Bile duct (tissue), 1 donor: ENCODE measurements around the genes LCP2, GABRP and NPM1.

DNA sequence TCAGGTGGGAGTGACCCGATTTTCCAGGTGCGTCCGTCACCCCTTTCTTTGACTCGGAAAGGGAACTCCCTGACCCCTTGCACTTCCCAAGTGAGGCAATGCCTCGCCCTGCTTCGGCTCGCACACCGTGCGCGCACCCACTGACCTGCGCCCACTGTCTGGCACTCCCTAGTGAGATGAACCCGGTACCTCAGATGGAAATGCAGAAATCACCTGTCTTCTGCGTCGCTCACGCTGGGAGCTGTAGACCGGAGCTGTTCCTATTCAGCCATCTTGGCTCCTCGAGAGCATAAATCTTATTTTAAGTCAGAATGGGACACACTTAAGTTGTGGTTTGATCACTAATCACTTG is 12.7 kb downstream of the C5orf58 start:
- PRO-cap, result no peak

- PRO-cap, result no peak
Observed at GRCh38 chr5:170273565-170274335, 23.8 kb downstream of the LCP2 start.

GRCh38 chr5:170281575-170282049 is 16.0 kb downstream of the LCP2 start:
- PRO-cap, result no peak

- PRO-cap, result no peak
Observed at GRCh38 chr5:170295919-170296197, 1.7 kb downstream of the LCP2 start.

GRCh38 chr5:170297679-170298198 is at the start of gene LCP2:
Gene LCP2 (minus strand): TSS chr5:170297777.
- PRO-cap, result bidirectional peak, plus-strand start at chr5:170297899, minus-strand start at chr5:170297784

GRCh38 chr5:170302713-170303604 is 5.4 kb upstream of the LCP2 start:
- PRO-cap, result no peak

DNA sequence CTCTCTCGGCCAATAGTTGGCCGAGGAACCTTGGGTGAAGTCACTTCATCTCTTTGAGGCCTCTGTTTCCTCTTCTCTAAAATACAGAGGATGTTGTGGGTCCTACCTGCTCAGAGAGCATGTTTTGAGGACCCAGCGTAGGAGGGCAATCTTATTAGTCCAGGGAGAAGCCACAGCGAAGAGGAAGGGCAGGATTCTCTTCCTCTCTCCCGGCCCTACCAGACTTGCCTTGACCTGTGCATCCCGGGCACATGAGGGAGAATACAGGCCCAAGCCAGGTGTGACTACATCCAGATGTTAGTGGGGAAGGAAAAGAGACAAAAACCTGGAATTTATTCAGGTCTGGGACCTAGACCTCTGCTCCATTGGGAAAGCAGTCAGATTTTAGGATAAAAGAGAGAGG is 38.7 kb upstream of the LCP2 start:
- PRO-cap, result no peak

GRCh38 chr5:170353006-170353950 is 35.9 kb downstream of the KCNMB1 start:
- PRO-cap, result unidirectional peak, plus-strand start at chr5:170353487

- PRO-cap, result no peak
Observed at GRCh38 chr5:170388408-170388816, 755 bp downstream of the KCNMB1 start.

- PRO-cap, result no peak
Observed at GRCh38 chr5:170763931-170764429, 19.5 kb upstream of the GABRP start.

- PRO-cap, result bidirectional peak, plus-strand start at chr5:170783725, minus-strand start at chr5:170783597
Observed at GRCh38 chr5:170783400-170783854, at the start of gene GABRP. Gene GABRP (plus strand): TSS chr5:170783725.

DNA sequence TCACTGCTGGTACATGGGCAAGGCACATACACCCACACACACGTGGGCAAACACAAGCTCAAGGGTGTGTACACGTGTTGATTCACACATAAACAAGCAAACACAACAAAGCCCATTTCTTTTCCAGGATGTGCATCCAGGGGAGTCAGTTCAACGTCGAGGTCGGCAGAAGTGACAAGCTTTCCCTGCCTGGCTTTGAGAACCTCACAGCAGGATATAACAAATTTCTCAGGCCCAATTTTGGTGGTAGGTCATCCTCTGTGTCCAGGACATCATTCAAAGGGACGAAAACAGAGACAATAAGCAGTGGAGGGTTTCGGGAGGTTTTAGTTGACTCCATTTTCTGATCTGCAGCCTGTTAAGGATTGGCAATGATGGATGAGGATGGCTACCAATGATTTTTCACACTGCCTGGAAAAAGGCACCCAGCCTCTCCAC is 5.5 kb downstream of the GABRP start:
- PRO-cap, result unidirectional peak, plus-strand start at position 148 of the sequence

GRCh38 chr5:171387207-171388245 is at the start of gene NPM1:
Gene NPM1 (plus strand): TSS chr5:171387849.
- PRO-cap, result bidirectional peak, plus-strand start at chr5:171387647, minus-strand start at chr5:171387522; bidirectional peak, plus-strand start at chr5:171387857, minus-strand start at chr5:171387713

DNA sequence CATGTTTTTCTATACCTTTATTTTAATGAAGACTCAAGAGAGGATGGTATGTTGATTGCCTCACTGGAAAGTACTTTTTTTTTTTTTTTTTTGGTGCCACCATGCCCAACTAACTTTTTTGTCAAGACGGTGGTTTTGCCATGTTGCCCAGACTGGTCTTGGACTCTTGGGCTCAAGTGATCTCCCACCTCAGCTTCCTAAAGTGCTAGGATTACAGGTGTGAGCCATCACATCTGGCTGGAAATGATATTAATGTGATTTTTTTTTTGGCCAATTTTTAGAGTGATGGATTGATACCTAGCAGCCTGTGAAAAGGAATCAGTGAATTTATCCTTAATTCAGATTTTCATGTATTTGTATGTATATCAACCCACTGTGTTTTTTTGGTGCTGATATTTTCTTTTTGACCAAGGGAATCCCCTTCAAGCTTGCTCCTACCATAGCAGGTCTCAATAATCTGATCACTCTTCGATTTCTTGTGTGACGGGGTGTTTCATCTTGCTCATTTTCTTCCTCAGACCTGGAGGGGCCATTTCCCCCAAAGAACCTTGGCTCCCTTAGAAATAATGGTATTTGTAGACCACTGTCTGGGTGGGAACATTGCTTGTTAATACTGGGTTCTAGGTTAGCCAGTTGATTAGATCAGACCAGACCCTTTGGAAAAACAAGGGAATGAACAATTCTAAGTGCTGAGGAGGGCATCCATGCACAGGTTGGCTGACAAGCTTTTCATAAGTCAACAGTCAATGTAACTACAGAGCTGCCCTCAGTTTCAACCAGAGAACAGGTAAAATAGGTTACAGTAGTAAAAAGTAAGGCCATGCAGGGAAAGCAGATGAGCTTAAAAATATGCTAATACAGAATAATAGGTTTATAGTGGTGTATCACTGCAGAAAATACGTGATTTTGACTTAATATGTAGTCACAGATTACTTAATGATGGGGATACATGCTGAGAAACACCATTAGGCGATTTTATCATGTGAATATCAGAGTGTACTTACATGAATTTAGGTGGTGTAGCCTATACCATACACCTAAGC is 6.5 kb upstream of the FGF18 start:
- PRO-cap, result no peak

GRCh38 chr5:171521228-171521931 is 101.9 kb downstream of the FGF18 start:
- PRO-cap, result no peak

- PRO-cap, result no peak
Observed at GRCh38 chr5:171599324-171599787, 179.9 kb downstream of the FGF18 start.

DNA sequence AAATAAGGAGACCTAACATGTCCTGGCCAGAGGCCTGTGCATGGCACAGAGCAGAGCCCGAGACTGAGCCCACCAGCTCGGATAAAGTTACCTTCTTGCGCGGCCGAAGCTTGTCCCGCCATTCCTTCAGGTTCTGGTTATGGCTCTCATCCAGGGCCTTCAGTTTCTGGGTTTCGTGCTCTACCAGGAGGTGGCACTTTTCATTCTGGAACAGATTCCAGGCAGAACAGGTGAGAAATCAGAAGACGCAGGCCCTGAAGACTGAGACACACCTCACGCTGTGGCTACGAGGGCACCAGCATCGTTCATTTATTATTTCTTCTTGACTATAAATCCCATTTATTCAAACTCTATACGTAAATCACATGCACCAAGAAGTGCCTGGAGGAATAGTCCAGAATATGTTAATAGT is 46.4 kb upstream of the FBXW11 start:
- PRO-cap, result no peak

- PRO-cap, result no peak
Observed at GRCh38 chr5:172063476-172063829, 57.0 kb upstream of the FBXW11 start.

GRCh38 chr5:172142739-172143270 is 45.2 kb downstream of the STK10 start:
- PRO-cap, result no peak

DNA sequence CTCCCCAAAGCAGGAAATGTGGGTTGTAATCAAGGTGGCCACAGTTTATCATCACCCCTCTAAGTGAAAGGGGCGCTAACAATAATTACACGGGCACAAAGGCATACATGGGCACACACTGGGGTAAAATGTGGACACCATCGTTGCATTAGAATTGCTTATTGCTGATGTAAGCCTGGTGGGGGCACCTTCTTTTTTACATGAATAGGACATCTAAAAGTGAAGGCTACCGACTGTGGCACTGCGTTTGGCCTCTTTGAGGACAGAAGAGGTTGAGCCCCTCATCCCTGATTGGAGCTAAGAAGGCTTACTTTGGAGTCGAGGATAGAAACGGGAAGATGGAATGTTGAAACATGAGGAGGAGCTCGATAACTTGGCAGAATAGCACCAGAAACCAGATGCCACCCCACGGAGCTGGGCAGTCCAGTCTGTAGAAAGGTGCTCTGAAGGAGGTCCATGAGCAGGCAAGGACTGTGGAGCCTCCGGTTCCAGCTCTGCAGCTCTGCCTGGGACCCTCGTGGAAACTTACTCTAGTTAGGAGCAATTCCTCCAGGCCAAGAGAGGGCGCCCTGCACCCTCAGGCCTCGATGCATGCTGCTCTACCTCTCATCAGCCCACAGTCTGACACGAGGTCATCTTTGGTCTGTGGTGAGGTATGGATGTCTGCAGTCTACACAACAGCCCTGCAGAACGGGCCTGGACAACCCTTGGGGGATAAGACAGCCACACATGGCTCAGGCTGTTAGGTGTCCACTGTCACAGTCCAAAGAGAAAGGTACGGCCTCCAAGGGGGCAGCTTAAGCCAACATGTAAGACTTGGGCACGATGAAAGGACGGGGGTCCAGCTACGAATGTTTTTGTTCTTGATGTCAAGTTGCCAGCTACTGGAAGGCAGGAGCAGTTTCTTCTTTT is 50.5 kb upstream of the UBTD2 start:
- PRO-cap, result no peak